M059J (cell line): Measurements from ENCODE around the genes SLC12A9, SRRT and IFT22.

DNA sequence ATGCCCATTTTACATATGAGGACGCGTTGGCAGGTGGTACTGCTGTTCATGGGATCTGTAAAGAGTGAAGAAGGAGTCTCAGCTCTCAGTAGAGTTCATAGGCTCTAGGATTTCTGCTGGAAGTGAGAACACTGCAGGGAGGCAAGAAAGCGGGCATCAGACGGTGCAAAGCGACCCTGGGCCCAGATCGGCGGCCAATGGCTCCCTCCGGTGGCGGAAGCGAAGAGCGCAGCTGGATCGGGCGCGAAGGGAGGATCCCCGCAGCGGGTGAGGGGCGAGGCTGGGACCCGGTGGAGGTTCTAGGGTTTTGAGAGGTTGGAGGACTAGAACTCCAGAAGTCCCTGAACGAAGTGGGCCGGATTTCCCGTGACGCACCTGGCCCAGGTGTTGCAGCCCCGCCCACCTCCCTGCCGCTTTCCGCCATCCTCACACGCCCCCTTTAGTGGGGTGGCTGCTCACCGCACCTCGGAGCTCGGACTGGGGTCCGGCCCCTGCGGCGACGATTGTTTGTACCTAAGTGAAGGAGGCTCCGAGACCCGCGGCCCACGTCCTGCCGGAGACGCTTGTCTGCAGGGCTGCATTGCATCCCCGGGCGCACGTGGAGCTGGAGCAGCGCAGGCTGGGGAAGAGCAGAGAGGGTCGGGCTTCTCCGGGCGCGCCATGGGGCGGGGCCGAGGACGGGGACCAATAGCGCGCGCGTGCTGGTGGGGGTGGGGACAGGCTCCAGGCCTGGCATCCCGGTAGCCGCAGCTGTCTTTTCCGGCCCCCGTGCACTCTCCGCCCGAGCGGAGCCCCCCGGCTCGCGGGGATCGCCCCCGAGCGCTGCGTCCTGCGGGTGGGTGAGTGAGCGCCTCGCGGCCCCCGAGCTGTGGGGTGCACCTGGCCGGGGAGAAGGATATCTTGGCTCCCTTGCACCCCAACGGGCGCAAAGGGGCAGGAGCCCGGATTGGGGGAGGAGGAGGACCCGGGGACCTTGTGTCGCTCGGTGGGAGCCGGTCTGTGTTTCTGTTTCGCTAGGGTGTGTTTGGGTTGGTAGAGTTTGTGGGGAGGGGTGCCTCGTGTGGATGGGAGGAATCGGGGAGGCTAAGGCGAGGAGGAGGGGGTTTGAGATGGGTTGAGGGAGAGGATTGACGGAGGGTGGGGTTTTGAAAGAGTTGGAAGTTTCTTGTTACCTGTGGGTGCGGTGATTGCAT lies at the start of gene SLC12A9:
SLC12A9 (plus strand) TSS at position 713 of the 1,193 bp plus-strand sequence.
- RAMPAGE, long total RNA, result no peak

- RAMPAGE, long total RNA, result no peak
Observed at GRCh38 chr7:100874809-100875943, at the start of gene SRRT. Gene SRRT, plus strand, starts transcription at chr7:100875103.

DNA sequence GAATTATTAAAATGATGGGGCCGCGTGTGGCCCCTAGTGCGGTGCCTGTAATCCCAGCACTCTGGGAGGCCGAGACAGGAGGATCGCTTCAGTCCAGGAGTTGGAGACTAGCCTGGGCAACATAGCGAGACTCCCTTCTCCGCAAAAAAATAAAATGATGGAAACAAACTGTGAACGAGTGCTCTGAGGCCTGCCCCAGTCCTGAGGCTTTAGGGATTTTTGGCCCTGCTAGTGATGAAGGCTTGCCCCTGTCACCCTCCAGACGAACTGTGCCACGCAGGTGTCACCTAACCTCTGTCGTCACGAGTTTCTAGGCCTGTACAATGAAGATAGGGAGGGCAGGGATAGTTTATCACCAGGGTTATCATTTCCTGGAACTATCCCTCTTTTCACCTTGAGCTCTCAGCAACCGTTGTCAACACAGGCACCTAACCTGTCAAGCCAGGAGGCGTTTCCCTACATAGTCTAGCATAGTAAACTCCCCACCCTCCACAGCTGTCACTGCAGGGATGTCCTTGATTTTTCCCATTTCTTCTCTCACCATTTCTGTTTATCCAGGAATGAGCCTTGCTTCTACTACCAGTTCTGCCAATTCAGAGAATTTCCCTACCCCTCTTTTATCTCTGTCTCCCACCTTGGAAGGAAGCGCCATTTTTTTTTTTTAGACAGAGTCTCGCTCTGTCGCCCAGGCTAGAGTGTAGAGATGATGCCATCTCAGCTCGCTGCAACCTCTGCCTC lies 2.1 kb upstream of the ACHE start:
- RAMPAGE, long total RNA, result no peak

- RAMPAGE, long total RNA, result no peak
Observed at GRCh38 chr7:101017007-101017927, 2.6 kb upstream of the MUC17 start.

- RAMPAGE, long total RNA, result no peak
Observed at GRCh38 chr7:101021662-101022243, 1.9 kb downstream of the MUC17 start.

DNA sequence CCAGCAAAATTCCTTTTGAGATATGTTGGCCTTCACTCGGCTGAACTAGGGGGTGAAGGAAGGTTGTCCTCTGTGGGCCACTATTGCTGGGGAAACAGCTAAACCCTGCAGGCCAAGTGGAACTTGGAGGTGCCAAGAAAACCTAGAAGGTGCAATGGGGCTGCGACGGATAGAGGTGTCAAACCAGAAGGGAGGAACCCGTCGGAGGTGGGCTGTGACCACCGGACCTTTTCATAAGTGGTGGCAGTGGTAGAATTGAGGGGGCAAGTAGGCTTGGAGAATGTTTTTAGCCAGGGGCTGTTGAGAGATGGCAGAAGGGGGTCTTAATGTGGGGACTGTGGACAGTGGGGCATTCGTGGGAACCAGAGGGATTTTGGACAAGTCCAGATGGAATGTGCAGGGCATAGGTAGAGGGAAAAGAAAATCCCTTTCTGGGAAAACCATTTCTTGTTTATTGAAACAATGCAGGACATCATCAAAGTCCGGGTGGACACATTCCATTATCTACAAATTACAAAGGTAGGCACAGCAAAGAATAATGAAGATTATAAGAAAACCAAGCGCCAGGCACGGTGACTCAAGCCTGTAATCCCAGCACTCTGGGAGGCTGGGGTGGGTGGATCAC lies 5.7 kb downstream of the TRIM56 start:
- RAMPAGE, long total RNA, result no peak

GRCh38 chr7:101154860-101155459 lies 684 bp downstream of the AP1S1 start:
- RAMPAGE, long total RNA, result no peak

- RAMPAGE, long total RNA, result no peak
Observed at GRCh38 chr7:101299881-101300653, 21.5 kb downstream of the IFT22 start.

DNA sequence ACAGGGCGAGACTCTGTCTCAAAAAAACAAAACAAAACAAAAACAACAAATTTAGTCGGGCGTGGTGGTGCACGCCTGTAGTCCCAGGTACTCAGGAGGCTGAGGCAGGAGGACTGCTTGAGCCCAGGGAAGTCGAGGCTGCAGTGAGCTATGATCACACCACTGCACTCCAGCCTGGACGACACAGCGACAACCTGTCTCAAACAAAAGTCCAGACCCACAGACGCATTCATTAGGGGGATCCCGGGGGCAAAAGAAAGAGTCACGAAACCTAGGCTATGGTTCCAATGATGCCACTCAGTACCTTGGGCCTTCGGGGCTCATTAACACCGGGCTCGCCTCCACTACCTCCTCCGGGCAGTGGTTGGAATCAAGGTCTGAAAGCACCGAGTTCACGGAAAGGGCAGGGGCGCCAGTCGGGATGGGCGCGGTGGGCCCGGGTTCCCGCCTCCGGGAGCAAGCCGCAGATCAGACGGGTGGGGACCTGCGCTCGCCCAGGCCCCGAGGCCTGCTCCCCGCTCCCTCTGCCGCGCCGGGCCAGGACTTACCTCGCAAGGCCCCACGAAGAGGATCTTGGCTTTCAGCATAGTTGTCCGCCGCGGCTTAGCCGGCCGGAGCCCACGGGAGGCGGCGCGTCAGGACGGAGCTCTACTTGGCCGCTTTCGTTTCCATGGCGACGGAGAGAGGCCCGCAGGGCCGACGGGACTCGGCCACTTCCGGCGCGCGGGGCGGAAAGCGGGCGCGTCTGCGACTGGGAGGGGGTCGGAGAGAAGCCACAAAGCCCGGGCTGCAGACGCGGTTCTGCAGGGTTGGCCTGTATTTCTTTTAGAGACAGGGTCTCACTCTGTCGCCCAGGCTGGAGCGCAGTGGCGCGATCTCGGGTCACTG lies at the start of gene IFT22:
IFT22 (minus strand) TSS at position 690 of the 888 bp plus-strand sequence.
- RAMPAGE, long total RNA, result start-site peak on the minus strand centred at position 653 of the sequence, 63 bp wide, 230 and 91 reads in 2 replicates

- RAMPAGE, long total RNA, result no peak
Observed at GRCh38 chr7:101537177-101537589, 91.9 kb downstream of the MYL10 start.

- RAMPAGE, long total RNA, result no peak
Observed at GRCh38 chr7:101744076-101744555, 73.3 kb upstream of the CUX1 start.

DNA sequence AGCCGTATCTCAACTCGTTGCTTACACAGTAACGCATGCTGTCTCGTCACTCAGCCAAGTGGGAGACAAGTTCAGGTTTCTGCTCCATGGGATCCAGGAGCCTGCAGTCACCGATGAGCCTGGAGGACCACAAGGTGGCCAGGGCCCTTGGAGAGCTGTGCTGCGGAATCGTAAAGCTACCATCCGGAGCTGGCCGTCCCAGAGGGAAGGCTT lies 7.8 kb downstream of the CUX1 start:
- RAMPAGE, long total RNA, result no peak

GRCh38 chr7:101857400-101857560 lies 39.9 kb downstream of the CUX1 start:
- RAMPAGE, long total RNA, result no peak

DNA sequence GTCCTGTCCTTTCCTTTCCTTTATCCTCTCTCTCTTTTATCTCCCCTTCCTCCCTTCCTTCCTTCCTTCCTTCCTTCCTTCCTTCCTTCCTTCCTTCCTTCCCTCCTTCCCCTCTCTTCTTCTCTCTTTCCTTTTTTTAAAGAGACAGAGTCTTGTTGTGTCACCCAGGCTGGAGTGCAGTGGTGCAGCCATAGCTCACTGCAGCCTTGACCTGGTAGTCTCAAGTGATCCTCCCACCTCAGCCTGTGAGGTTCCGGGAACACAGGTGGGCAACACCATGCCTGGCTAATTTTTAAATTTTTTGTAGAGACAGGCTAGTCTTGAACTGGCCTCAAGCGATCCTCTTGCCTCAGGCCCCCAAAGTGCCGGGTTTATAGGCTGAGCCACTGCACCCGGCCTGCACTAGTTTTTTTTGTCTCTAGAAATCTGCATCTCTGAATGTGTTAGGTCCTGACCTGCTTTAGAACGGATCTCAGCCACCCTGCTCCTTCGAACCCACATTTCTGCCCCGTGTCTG lies 43.3 kb downstream of the CUX1 start:
- RAMPAGE, long total RNA, result no peak

DNA sequence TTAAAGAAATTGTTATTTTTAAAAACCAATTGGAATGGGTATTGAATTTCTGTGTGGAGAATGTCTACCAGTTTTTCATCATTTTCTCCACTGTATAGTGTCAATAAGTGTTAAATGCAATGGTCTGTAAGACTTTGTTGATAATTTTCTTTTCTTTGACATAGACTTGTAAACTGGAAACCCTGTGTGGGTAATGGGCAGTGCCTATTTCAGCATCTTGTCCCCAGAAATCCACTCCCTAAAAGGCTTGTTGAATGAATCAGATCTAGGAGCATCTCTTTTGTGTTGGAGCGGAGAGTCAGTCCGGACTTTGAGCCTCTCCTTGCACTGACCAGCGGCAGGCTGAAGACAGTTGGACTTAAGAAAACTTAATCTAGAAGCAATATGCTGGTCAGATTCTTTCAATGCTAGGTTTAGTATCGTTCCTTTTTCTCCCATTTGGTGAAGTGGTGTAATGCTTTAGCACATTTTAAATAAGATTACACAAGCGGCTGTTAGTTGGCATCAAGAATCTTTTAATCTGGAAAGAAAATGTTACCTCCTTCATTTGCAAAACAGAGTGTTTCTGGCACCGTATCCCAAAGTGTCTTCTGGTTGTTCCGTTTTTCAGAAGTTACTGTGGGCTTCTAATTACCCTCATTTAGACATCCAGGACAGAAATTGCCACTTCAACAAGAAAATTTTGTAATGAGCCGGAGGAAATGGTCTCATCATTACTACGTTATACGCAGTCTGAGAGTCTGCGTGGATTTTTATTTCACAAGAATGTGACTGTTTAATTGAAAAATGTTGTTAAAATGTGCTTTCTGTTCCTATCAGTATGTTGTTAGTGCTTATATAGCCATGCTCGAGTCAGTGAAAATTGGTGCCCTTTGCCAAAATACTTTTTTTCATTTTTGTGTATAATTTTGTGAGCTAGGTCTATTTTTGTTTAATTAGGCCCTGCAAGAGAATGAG lies 74.7 kb downstream of the CUX1 start:
- RAMPAGE, long total RNA, result no peak

- RAMPAGE, long total RNA, result no peak
Observed at GRCh38 chr7:102111025-102111978, 175.4 kb upstream of the SH2B2 start.

DNA sequence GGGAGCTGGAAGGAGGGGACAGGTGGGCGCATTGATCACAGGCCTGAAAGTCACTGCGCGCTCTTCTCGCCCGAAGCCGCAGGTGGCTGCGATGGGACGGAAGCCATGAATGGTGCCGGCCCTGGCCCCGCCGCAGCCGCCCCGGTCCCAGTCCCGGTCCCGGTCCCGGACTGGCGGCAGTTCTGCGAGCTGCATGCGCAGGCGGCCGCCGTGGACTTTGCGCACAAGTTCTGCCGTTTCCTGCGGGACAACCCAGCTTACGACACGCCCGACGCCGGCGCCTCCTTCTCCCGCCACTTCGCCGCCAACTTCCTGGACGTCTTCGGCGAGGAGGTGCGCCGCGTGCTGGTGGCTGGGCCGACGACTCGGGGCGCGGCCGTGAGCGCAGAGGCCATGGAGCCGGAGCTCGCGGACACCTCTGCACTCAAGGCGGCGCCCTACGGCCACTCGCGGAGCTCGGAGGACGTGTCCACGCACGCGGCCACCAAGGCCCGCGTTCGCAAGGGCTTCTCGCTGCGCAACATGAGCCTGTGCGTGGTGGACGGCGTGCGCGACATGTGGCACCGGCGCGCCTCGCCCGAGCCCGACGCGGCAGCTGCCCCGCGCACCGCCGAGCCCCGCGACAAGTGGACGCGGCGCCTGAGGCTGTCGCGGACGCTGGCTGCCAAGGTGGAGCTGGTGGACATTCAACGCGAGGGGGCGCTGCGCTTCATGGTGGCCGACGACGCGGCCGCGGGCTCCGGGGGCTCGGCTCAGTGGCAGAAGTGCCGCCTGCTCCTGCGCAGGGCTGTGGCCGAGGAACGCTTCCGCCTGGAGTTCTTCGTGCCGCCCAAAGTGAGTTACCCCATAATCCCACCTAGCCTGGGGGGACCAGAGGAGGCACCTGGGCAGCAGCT lies 14.0 kb downstream of the SH2B2 start:
- RAMPAGE, long total RNA, result no peak

DNA sequence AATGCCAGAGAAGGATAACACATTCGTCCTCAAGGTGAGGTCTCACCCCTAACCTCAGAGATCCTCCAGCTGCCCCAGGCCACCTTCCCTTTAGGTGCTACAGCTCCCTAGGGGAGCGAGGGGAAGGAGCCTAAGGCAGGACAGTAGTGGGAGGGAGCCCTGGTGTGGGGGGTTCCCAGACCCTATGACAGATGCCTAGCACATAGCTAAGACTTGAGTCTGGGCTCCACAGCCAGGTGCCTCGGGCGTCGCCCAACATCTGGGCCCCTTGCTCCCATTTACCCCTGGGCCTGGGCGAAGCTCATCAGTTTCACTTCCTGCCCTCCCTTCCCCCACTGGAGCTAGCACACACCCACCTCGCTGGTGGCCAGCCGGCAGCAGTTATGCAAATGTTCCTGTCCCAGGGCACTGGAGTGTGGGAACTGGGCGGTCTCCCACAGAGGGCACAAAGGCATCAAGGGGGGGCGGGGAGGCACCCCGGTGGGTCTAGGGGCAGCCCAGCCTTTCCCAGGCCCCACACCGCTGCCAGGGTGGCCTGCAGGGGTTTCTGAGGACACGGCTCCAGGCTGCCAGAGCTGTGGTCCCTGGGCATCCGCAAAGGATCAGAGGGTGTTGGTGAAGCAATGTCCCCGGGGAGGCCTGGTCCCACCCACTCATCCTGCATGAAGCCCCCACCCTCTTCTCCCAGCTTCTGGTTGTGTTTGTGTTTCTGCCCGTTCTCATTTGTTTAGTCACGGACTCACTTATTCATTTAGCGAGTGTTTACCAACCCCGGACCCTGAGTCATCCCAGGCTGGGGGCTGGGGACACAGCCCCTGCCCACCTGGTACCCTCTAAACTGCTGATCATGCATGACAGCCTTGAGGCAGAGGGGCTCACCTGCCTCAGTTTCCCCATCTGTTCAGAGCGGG lies 20.4 kb downstream of the SH2B2 start:
- RAMPAGE, long total RNA, result no peak

- RAMPAGE, long total RNA, result no peak
Observed at GRCh38 chr7:102329258-102329814, 26.9 kb downstream of the SPDYE6 start.

GRCh38 chr7:102384887-102385472 lies 11.2 kb upstream of the PRKRIP1 start:
- RAMPAGE, long total RNA, result no peak